Tibial artery (tissue), 1 donor: ENCODE results near the gene TMOD3.

DNA sequence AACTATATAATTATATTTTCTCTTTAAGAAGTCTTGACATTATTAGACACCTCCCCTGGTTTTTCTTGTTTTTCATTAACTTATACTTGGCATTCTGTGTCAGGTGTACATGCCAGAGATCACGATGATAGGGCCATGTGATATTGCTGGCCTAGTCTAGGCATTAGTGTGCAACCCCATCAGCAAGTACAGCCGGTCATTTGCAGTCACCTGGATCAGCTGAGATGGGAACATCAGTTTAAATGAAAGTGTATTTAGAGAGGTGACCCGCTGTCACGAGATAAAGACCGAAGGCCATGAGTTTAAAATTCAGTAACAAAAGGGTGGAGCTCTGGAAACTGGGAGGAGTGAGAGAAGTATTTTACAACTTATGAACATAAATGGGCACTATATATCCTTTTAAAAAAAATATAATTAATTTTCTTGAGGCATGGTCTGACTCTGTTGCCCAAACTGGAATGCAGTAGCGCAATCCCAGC lies 12.7 kb upstream of the SPPL2A start:
- PRO-cap, result no peak

- PRO-cap, result no peak
Observed at GRCh38 chr15:50889704-50890117, 18.8 kb upstream of the AP4E1 start.

DNA sequence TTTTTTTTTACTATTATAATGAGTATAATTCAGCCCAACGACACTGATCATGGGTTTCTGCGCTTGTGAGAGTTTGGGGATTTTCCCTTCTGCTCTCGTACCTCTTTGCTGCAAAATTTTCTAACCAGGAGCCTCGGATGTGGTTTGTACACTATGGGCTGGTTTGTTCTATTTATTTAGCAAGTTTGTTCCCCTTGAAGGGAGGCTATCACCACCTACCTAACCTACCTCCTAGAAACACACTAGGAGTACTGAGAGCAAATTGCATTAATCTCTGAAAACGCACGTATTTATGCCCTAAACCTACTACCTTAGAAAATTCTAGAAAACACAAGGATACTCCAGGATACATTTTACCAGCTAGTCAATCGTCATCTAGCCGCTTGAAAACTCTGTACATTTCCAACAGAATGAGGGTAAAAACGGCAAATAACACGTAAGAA lies 1.2 kb upstream of the AP4E1 start:
- PRO-cap, result no peak

DNA sequence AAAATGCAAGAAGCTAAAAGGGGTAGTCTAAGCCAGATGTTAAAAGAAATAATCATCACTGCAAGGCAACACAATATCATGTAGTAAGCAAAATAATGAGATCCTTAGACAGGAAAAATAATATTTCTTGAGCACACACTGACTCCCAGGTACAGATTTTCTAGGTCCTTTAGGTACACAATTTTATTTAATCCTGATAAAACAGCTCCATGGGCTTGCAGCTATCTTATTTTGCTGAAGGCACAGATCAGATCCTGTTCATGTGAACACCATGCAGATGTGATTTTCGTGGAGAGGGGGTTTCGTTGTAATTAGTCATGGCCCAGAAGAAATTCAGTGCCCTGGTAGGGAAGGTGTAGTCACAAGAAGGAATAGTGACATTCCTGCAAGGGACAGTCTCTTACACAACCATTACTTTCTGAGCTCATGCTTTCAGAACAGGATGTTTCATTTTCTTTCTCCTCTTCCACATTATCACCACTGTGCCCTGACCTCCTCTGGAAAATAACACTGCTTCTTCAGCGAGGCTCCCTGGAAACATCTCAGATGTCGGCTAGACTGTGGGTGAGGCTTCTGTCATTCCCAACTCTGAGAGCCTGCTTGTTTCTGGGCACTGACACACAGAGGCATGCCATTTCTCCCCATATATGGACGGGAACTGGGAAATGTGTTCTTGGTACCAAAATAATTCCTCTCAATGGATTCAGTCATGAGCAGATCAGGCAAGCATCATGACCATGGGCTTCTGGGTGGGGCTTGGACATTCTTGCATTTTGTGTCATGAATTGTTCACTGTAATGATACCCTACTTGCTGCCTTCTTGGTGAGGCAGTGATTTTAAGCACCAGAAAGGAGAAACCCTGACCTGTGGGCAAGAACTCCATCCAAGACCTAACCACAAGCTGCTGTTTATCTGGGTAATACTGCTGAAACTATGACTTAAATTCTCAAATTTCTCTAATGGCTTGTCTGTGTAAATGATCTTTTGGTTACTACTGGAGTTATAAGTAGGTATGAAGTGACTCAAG lies 14.2 kb upstream of the TNFAIP8L3 start:
- PRO-cap, result bidirectional peak, plus-strand start at position 800 of the sequence, minus-strand start at position 575 of the sequence

DNA sequence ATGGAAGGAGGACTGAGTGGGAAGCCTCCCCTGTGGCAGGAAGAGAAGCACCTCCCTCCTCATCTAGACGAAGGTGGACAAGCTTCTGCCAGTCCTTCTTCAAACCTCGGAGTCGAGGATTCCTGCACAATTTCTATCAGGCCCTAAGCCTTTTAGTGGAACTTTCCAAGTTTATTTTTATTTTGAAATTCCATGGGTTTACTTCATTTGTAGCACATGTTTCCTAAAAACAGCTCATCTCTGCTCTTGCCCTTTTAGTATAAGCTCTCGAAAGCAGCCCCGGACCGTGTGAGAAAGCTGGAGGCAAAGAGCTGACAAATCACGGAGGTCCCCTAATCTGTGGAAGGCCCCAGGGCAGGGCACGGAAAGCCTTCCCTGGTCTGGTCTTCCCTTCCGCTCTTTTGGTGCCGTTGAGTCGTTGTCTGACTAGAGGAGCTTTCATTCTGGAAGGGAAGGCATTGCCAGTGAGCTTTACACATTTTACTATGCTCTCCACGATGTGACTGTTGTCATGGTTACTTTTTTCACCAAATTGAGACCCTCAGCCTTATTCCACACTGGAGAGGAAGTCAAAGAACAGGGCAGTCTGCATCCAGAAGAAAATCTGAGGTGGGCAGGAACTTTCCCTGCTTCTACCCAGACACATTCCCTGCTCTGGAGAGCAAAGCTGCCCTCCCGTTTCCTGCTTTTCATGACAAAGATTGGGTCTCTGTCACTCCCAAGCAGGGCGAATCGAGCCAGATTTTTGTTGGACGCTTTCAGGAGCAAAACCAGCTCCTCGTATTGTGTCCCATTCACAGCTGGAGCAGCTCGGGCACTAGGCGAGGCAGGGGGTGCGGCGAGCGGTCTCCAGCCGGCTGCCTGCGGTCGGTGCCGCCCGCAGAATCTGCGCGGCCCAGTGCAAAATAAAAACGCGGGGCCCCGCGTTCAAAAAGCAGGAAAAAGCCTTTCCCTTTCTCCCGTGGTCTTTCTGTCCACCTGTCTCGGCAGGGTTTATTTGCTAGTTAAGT lies 71.7 kb downstream of the CYP19A1 start:
- PRO-cap, result no peak

- PRO-cap, result no peak
Observed at GRCh38 chr15:51334080-51334517, 4.3 kb downstream of the CYP19A1 start.

- PRO-cap, result no peak
Observed at GRCh38 chr15:51603475-51603929, 19.1 kb downstream of the DMXL2 start.

DNA sequence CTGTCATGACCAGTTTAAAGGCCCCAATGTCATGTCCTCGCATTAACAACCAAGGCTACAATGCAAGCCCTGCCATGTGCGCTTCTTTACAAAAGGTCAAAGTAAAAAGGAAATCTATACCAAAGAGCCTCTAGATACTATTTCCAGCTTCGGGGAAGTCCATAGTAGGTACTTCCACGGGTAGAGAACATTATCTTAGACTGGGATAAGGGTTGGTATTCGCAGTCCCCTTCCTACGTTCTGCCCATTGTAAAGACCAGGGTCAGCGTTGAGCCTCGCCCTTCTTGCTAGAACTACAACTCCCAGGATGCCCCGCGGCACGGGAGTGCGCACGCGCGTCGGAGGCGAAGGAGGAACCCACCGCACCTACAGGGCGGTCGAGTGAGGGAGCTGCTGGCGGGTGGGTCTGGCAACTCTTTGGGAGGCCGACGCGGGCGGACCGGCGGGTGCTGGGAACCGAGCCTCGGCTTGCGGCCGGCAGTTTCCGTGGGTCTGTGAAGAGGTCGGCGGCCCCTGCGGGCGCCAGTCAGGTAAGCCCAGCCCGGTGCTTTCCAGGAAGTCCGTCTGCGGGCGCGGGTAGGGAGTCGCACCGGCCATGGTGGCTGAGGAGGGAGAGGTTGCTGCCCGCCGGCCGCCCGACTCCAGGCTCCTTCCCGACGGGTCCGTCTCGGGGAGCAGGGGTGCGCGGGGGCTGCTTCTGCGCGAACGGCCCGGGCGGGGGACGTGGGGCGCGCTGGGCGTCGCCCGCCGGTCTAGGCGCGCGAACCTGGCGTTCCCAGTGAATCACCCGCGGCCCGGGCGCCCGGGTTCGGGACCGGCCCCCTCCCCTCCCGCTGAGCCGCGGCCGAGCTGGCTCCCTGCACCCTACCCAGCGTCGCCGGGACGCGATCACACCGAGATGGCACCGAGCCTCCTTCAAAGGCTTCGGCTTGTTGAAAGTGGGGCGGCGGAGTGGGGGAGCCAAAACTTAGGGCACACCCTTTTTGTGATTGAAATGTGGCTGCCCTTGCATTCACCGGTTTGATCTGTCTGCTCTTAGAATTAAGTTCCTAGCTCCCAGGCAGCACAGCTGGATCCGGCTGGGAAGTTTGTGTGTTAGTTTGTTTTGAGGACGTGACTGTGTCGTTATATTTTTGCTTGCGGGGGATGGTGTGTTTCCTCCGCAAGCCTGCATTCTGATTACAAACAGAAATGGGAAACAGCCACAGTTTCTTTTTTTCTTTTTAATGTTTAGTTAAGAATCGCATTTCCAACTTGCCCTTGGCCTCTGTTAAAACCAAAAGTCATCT lies at the start of gene TMOD3:
TMOD3 (plus strand) TSS at position 347 of the 1,289 bp plus-strand sequence.
- PRO-cap, result unidirectional peak, plus-strand start at position 325 of the sequence

DNA sequence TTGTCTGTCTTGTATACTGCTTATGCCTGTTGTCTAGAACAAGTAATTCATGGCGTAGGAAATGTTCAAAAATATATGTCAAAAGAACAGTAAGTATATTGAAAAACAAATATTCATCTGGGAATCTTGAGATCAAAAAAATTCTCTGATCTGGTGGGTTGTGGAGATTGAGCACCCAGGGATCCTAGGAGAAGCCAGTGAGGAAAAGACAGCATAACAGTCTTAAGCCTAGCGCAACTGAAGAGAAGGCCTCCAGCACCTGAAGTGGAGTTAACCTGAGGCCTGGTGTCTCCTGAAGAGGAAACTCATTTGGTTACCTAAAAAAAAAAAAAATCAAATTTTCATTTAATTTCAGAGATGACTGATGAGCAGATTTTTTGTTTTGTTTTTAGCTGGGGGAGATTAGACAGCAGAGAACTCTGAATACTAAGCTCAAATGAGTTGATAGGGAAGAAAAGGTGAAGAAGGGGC lies 22.7 kb downstream of the TMOD3 start:
- PRO-cap, result no peak

- PRO-cap, result no peak
Observed at GRCh38 chr15:51907347-51907605, 64.3 kb downstream of the LEO1 start.

DNA sequence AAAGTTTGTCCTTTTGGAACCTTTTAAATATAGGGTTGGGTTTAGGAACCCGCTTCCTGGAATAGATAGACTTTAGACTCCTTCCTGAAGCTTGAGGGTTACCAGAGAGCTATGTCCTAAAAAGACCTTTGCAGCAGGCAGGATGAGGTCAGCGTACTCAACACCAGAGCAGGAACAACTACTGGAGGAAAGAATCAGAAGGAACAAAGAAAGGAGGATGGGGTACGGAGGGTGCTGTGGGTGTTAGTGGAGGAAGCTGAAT lies 9.9 kb upstream of the LEO1 start:
- PRO-cap, result no peak

- PRO-cap, result no peak
Observed at GRCh38 chr15:52066591-52067437, 45.8 kb downstream of the BCL2L10 start.

- PRO-cap, result bidirectional peak, plus-strand start at chr15:52179458, minus-strand start at chr15:52179354; bidirectional peak, plus-strand start at chr15:52180008, minus-strand start at chr15:52179923
Observed at GRCh38 chr15:52179150-52180203, 11.7 kb downstream of the GNB5 start.

DNA sequence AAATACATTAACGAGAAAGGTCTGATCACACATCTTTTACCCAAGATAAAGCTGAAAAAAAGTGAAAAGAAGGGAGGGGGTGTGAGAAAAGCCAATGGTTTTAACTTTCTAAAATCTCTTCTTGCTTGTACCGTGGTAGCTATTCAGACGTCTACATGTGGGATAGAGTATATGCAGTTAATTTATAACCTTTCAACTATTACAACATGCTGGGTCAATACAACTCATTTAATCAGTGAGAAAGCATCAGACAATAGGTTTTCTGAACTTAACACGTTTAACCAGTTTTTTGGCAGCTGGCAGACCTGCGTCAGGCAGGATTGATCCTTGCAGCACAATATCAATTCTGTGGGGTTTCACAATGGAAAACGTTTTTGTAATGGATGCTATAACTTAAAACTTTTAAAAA lies 6.5 kb downstream of the GNB5 start:
- PRO-cap, result no peak

GRCh38 chr15:52244131-52244751 lies 51.4 kb downstream of the MYO5C start:
- PRO-cap, result no peak

DNA sequence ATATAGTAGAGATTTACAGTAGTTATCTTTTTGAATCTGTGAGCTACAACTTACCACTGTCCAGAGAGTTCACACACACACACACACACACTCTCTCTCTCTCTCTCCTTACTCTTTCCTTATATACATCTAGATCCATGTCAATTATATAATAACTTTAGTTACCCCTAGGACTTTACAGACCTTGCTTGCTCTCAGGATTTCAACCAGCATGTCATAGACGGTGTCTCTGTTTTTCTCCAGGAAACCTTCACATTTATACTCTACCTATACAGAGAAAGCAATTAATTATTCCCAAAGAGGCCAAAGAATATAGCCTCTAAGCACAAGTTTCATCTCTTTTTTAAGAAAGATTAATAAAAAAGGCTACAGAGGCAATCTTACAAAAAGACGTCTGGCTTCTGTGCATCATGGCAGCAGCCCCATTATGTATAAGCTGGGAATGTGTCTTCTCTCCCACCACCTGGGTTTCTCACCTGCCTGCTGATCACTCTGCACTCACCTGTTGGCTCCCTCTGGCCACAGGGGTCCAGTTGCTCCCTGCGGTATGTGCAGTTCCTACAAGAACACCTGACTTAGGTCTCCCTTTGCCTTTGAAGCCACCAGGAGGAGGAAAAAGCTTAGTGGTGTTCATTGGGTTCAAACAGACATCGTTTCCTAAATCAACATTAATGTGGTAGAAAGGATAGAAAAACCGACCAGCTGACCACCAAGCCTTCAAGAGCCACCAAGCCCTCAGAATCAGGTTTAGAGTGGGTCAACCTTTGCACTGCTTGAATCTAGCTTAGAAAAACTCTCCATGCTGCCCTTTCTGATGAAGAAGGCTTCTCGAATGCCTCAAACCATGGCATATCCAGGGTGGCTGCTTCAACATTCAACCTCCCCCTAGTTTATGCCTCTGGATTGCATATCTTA lies 46.8 kb downstream of the MYO5C start:
- PRO-cap, result no peak

- PRO-cap, result no peak
Observed at GRCh38 chr15:52257555-52258268, 37.9 kb downstream of the MYO5C start.

GRCh38 chr15:52677964-52678107 lies 1.4 kb downstream of the ATOSA start:
- PRO-cap, result no peak

- PRO-cap, result no peak
Observed at GRCh38 chr15:52680656-52681313, 1.6 kb upstream of the ATOSA start.

- PRO-cap, result no peak
Observed at GRCh38 chr15:52683257-52683974, 4.2 kb upstream of the ATOSA start.